Thyroid gland (tissue), 7 donors: ENCODE results near the gene IL22RA2.

DNA sequence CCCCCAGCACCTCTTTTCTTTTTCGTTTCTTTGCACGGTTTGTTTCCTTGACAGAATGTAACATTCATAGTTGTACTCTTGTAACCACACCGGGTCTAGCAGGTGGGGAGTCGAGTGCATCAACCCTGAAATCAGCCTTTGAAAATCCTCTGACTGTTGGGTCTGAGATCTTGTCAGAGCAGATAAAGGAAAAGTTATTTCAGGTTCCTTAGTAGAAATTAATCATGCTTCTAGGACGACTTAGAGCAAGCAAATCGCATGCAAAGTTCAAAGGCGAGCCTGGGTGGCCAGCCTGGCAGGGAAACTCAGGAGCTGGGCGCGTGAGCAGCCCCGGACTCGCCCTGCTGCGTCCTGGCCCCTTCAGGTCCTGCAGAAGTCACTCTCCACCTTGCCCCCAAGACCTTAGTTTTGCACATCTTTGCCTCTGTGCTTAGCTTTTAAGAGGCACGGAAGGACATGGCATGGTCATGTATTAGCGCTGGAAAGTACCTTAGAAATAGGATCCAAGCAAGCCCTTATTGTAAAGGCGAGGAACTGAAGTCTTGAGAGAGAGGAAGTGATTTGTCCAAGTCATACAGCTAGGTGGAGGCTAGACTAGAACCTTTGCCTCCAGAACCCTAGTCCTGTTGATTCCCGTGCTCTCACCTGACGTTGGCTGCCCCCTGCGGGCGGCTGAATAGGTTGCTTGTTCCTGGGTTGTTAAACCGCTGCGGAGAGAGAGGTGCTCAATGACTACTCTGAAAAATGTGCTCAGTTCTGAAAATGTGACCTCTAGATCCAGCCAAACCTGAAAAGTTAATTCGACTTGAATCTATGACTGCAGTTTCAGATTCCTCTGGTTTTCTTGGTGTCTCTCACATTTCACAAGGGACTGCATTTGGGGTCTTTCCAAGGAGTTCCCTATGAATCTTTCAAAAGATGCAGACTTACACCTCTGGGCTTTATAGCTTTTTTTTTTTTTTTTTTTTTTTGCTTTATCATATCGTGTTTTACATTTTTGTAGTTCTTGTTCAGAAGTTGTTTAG lies 2.6 kb downstream of the MYB start:
- PRO-cap, 2 experiments: no peak in any of the 2 experiments
- RAMPAGE, long total RNA, 5 experiments: no peak in any of the 5 experiments

DNA sequence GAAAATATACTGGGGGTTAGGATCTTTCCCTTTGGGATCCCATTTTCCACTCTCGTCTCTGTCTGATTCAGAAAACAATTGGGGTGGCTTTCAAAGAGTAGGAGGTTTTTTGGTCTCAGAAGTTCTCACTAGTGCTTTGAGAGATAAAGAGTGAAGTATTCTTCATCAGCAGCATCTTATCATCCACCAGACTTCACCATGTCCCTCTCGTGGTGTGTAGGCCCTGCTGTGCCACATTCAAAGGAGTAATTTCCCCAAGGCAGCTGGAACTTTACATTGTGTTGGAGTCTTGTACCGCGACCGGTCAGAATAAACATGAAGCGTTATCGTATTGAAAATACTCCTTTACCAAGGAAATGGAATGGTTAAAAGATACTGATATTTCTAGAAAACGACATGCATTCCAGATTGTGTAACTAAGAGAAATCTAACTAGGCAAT lies 10.6 kb downstream of the MYB start:
- PRO-cap, 2 experiments: no peak in any of the 2 experiments
- RAMPAGE, long total RNA, 5 experiments: no peak in any of the 5 experiments

GRCh38 chr6:135192575-135192907 lies 11.4 kb downstream of the MYB start:
- PRO-cap, 2 experiments: no peak in any of the 2 experiments
- RAMPAGE, long total RNA, 5 experiments: no peak in any of the 5 experiments

GRCh38 chr6:135195465-135196084 lies 14.5 kb downstream of the MYB start:
- PRO-cap, 2 experiments: no peak in any of the 2 experiments
- RAMPAGE, long total RNA, 5 experiments: no peak in any of the 5 experiments

GRCh38 chr6:135250671-135251321 lies 69.7 kb downstream of the MYB start:
- PRO-cap, 2 experiments: no peak in any of the 2 experiments
- RAMPAGE, long total RNA, 5 experiments: no peak in any of the 5 experiments

- PRO-cap, 2 experiments: no peak in any of the 2 experiments
- RAMPAGE, long total RNA, 5 experiments: no peak in any of the 5 experiments
These were observed 70.9 kb upstream of the AHI1 start for GRCh38 chr6:135568444-135568807.

- PRO-cap, 2 experiments: peak in 1 of 2 experiments; most common plus-strand start chr6:135907505 (in 1); most common minus-strand start chr6:135907432 (in 1)
- RAMPAGE, long total RNA, 5 experiments: no peak in any of the 5 experiments
These were observed 55.8 kb downstream of the PDE7B start for GRCh38 chr6:135907284-135907676.

- PRO-cap, 2 experiments: no peak in any of the 2 experiments
- RAMPAGE, long total RNA, 5 experiments: no peak in any of the 5 experiments
These were observed 14.8 kb upstream of the MTFR2 start for GRCh38 chr6:136264480-136265833.

DNA sequence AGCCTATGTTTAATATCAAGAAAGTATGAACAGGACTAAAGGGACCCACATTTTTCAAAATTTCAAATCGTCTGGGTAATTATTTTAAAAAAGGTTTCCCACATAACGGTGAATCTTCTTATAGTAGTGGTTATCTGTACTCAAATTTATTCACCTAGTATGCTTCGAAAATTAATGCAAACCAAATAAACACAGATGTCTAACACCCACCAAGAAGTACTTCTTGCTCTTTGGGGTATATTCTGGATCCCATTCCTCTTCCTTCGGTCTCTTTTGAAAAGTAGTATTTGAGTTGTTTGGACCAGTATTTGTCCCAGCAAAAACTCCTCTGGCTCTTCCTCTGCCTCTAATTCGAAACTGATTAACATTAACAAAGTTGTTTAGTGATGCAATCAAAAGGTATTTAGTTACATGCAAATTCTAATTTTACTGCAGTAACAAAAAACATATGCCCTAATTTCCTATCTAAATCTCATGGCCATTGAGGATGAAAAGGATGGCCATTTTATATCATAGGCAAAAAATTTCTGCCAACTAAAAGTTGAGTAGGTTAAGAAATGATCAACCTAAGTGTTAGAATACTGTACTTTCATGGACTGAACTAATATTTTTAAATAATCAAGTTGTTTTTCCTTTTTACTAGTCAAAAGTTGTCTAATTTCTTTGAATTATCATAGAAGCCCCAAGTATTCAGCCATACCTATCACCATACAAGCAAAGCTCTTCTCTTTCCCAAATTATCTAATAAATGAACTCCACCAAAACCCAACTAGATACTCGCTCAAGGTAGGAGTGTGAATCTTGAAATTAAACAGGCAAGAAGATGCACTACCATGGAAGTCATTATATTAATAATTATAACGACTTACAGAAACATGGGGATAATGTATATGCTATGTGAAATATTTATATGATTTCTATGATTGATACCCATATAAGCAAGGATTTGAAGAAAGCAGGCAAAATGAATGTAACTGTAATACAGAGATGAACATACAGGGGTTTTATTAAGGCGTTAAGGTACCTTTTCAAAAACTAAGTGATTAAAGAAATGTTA lies 17.0 kb upstream of the MTFR2 start:
- PRO-cap, 2 experiments: no peak in any of the 2 experiments
- RAMPAGE, long total RNA, 5 experiments: no peak in any of the 5 experiments

DNA sequence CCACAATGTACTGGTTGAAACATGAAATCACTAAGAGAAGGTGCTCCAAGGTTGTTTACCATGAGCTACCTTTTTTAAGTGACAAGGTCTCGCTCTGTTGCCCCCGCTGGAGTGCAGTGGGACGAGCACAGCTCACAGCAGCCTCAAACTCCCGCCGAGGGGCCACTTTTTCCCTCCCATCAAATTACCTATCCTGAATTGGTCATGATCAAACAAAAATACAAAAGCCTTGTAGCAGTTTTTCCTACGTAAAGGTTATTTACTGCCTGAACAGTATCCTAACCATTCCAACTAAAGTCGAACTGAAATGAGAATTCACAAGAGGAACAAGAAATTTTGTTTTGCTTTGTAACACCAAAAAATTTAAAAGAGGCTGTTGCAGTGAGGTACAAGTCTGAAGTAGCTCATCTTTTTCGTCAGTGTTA lies 1.4 kb downstream of the BCLAF1 start:
- PRO-cap, 2 experiments: no peak in any of the 2 experiments
- RAMPAGE, long total RNA, 5 experiments: no peak in any of the 5 experiments

DNA sequence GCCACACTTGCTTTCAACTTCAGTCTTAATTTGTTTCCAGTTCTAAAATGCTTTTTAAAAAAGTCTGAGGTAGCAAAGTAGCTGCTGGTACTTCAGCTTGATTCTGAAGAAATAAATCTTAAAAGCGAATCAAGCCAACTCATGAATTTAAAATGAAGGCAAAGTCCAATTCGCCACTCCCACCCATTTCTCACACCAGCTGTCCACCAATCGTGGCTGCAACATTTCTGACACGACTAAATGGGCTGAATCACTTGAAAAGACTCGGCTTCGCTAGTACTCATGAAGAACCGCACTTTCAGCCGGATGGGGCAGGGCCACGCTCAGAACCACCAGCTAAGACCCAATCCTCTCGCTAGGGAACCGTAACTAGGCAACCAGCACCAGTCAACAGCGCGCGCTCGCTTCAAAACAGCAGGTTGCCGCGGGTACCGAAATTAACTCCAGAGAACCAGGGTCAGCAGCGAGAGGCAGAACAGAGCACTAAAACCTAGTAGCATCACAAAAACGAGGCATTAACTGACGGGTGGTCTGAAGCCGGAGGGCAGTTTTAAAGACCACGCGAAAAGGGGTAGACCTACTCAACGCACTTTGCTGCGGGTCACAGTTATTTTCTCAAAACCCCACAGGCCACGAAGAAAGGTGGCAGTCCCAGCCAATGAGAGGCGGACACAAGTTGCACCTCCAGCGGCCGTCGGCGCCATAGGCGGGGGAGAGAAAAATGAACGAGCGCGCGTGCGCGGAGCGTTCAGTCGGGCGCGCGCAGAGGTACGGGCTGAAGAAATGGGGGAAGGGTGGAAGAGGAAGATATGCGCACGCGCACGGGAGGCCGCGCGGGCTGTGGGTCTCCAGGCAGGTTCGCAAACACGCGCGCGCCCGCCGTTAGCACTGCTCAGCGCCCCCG lies 777 bp downstream of the BCLAF1 start:
- PRO-cap, 2 experiments: peak in 2 of 2 experiments; most common plus-strand start position 285 of the sequence (in 1); most common minus-strand start position 699 of the sequence (in 2)
- RAMPAGE, long total RNA, 5 experiments: no peak in any of the 5 experiments

DNA sequence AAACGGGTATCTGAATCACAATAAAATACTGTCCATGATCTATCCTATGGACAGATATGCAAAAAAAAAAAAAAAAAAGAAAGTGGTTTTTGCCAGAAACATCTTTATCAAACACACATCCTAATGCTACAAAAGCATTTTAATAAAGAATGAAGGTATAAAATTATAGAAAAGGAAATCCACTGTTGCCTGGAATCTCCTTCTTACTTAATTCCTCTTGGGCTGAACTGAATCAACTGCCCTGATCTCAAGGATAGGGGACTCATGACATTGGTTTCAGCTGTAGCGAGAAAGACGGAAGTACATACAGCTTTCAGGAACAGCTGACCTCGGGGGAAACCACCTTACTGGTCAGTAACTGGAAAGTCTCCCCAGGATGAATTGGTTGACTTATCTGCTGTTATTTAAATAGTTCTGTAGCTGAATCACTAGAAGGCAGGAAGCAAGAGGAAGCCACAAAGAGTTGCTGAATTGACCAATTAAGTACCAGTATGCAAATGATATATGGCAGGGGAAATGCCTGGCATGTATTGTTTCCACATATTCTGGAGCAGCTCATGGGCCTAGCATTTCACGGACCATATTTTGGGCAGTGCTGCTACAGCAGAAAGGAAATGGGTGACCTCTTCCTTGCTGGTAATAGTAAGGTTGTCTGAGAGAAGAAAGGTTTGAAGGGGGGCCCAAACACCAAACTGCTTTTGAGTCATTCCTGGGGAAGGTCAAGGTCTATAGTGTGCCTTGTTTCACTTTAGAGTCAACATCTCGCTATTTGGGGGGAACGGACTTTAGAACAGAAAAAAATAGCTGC lies 43.6 kb upstream of the MAP7 start:
- PRO-cap, 2 experiments: no peak in any of the 2 experiments
- RAMPAGE, long total RNA, 5 experiments: no peak in any of the 5 experiments

- PRO-cap, 2 experiments: no peak in any of the 2 experiments
- RAMPAGE, long total RNA, 5 experiments: no peak in any of the 5 experiments
These were observed 49.4 kb upstream of the MAP7 start for GRCh38 chr6:136599542-136600052.

- PRO-cap, 2 experiments: no peak in any of the 2 experiments
- RAMPAGE, long total RNA, 5 experiments: no peak in any of the 5 experiments
These were observed 96.2 kb downstream of the MAP3K5 start for GRCh38 chr6:136695917-136696558.

DNA sequence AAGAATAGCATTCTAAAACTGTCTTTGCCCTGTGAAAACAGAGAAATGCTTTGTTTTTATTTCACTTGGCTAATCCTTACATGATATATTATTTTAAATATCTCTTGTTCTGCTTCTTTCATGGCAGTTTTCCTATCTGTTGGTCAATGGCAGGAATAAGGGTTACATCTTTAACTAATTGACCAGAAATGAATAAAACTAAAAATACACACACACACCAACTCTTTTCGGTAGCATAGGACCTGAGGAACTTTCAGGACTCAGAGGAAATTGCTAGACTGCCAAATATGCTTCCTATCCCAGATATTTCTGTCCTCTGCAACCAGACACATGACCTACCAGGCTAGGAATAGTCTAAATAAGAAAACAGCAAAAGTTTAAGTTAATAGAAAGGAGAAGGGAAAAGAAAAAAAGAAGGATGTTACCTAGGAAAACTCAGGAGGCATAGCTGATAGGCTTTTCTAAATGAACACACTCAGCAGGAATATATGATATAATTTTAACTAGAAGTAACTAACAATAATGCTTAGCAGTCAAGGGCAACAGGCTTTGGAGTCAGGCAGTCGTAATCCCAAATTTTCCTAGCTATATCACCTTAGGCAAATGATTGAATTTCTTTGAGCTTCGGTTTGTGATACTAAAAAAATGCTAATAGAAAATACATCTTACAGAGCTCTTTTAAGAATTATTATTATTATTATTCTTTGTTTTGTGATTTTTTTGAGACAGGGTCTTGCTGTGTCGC lies 74.6 kb downstream of the MAP3K5 start:
- PRO-cap, 2 experiments: peak in 1 of 2 experiments; most common plus-strand start position 385 of the sequence (in 1); most common minus-strand start position 280 of the sequence (in 1)
- RAMPAGE, long total RNA, 5 experiments: no peak in any of the 5 experiments

GRCh38 chr6:136773509-136773834 lies 18.8 kb downstream of the MAP3K5 start:
- PRO-cap, 2 experiments: no peak in any of the 2 experiments
- RAMPAGE, long total RNA, 5 experiments: no peak in any of the 5 experiments

DNA sequence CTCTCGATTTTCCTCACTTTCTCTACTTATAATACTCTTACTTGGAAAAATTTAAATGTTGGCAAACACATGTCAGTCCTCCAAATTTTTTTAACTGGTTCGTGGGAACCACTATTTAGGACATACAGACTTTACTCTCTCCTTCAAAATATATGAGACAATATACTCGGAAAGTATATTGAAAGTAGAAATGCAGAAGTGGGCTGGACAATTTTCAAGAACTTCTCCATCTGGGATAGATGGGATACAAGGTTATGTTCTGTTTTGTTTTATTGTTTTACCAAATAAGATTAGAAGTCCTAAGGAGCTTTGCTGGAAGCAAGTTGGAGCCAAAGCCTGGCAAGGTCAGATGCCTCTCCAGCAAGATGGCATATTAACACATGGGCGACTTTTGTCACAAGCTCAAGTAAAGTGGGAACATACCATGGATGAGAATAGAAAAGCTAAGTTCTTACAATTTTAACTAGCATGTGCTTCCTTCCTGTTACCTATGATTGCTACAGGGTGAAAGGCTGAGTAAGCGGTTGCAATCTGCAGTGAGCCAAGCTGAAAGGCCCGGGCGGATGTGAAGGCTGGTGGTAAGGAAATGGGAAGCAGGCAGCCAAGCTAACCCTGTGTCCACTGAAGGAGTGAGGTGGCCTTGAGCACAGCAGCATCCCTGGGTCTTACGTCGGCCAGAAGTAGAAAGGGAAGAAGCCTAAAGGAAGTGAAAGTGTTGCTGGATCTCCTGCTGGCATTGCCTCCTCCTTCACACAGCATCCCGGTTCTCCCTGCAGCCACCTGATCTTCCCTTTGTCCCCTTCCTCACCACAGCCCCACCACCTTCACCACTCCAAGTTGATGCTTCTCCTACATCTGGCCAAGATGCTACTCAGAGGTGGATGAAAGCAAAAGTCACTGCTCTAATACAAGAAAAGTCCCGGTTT lies 7.1 kb downstream of the MAP3K5 start:
- PRO-cap, 2 experiments: no peak in any of the 2 experiments
- RAMPAGE, long total RNA, 5 experiments: no peak in any of the 5 experiments

DNA sequence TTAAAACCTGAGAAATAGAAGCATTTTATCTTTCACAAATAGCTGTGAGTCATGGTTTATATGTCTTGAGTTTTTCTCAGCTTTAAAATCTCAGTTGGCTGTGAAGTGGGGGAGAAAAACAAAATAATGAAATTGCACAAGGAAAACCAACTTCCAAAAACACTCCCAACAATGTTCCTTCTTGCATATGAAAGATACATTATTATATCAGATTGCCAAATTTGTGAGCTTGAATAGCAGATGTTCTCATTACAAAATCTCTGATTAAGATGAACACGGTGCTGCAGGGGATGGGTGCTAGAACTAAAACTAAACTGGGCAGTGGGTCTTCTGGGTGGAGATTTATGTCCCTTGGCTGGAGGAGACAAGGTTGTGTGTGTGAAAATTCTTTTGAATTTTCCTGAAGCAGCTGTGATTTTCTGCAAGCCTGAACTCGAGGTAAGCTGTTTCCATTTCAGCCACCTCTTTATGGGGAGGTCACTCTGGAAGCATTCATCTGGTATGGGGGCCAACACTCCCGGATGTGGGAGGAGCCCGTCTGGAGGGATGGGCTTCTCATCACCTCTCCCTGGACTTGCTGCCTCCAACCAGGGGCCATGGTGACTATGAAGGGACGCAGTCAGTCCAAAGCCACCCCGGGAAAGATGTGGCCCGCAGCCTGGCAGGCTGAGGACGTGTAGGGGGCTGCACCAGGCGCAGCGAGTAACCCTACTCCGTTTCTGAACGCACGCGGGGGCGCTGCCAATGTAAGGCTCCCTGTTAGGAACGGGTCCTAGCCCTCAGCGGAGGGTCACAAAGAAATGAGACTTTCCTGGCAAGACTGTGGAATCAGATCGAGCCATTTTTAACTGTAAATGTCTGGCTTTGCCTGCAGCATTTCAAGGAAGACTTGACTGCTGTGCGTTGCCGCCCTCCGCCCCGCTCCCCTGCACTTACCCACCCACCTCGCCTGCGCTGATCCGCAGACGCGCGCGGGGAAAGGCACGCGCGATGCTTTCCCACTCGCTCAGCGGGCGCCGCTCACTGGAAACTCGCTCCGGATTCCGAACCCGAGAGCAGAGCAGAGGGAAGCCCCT lies 55.3 kb downstream of the IL20RA start:
- PRO-cap, 2 experiments: no peak in any of the 2 experiments
- RAMPAGE, long total RNA, 5 experiments: no peak in any of the 5 experiments

DNA sequence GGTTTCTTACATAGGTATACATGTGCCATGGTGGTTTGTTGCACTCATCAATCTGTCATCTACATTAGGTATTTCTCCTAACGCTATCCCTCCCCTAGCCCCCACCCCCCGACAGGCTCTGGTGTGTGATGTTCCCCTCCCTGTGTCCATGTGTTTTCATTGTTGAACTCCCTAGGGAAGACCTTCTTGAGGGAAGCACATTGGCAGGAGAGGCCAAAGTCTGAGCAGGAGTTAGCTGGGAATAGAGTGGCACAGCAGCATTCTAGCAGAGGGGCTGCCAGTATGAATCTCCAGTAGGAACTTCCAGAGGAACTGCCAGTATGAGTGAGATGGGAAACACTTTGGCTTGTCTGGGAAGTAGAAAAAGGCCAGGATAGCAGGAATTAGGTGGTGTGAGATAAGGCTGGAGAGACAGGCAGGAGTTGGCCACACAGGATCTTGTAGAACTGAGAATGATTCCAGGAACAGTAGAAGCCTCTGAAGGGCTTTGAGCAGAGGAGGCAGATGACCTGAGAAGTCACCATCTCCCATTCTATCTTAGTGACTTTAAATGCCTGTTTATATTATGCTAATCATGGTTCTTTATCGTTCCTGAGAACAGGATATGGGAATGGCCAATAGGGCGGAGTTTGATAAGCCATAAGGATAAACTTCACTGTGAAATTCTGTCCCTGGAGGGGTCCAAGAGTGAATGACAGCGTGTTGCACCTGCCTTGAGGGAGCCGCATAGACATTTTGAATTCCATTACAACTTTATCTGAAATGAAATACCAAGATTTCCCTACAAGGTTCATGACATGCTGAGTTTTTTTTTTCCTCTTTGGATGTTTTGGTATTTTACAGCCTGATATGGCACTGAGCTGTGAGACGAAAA lies 2.7 kb downstream of the IL20RA start:
- PRO-cap, 2 experiments: no peak in any of the 2 experiments
- RAMPAGE, long total RNA, 5 experiments: no peak in any of the 5 experiments

- PRO-cap, 2 experiments: no peak in any of the 2 experiments
- RAMPAGE, long total RNA, 5 experiments: no peak in any of the 5 experiments
These were observed at the start of gene IL22RA2 for GRCh38 chr6:137173491-137174070. TSS of gene IL22RA2 (minus strand) at chr6:137173644.